Rectum (tissue), 1 donor: ENCODE measurements around the genes PXT1, STK38, RAB44 and FGD2.

DNA sequence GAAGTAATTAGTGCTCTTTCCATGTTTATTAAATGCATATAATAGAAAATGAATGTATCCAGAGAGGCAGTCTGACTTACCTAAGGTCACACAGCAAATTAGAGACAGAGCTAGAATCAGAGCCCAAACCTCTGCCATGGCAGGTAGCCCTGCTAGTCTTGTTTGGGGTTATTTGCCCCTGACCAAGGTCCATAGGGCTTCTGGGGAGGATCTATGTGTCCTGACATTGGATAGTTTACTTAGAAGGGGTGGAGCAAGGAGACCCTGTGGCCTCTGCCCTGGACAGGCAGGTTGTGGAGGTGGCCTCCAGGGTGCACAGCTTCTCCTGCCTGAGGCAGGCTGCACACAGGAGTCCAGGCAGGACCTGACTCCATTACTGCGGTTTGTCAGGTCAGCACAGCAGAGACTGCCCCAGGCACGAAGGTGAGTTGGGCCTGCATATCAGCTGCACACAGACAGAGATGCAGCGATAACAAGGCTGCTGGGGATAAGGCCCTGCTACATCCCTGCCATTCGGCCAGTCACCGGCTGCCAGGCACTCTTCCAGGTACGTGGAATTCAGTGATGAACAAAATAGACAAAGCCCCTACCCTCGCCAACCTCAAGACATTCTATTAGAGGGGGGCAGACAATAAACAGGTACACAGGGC, 8.2 kb upstream of the MAPK13 start:
- PRO-cap: no peak

DNA sequence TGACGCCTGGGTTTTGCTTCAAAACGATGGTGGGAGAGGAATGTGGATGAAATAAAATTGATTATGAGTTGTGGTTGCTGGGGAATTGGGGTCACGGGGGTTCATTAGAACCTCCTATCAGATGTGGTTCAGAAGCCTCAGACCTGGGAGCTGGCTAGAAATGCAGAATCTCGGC, 605 bp upstream of the MAPK13 start:
- PRO-cap: no peak

GRCh38 chr6:36442578-36443140, at the start of gene PXT1:
PXT1 (minus strand) TSS chr6:36442854.
- PRO-cap: bidirectional peak, plus-strand start at chr6:36443015, minus-strand start at chr6:36442854

DNA sequence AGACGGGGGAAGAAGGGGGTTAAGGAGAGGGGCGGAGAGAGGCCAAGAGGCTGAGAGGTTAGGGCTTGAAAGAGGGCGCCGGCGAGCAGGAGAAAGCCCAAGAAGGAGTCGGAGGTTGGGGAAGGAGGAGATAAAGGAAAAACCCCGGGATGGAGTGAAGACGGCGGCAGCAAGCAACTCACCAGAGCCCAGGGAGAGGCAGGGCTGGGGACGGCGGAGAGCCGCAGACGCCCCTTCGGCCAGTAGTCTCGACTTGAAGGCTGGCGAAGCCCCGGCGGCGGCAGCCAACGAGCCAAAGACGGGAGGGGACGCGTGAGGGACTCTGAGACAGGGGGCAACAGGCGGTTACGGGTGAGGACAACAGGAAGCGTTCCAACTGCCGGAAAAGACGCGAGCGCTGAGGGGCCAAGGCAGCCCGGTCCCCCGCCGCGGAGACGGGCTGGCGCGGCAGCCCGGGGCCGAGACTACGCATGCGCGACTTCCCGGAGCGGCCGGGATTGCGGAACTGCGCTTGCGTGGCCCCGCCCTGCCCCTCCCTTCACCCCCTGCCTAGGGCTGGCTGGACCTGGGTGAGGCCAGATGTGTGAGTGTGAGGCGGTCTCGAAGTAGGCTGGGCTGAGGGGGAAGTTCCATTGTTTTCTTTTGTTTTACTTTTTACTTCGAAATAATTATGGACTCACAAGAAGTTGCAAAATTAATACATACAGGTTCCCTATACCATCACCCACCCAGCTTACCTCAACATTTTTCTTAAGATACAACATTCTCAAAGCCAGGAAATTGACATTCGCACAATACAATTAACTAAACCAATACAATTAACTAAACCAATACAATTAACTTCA, at the start of gene STK38:
STK38 (minus strand) TSS at position 472 of the 845 bp plus-strand sequence.
- PRO-cap: bidirectional peak, plus-strand start at position 138 of the sequence, minus-strand start at position 74 of the sequence; bidirectional peak, plus-strand start at position 578 of the sequence, minus-strand start at position 434 of the sequence

- PRO-cap: bidirectional peak, plus-strand start at chr6:36580054, minus-strand start at chr6:36579962
Measured at GRCh38 chr6:36579616-36580410, 14.3 kb upstream of the SRSF3 start.

DNA sequence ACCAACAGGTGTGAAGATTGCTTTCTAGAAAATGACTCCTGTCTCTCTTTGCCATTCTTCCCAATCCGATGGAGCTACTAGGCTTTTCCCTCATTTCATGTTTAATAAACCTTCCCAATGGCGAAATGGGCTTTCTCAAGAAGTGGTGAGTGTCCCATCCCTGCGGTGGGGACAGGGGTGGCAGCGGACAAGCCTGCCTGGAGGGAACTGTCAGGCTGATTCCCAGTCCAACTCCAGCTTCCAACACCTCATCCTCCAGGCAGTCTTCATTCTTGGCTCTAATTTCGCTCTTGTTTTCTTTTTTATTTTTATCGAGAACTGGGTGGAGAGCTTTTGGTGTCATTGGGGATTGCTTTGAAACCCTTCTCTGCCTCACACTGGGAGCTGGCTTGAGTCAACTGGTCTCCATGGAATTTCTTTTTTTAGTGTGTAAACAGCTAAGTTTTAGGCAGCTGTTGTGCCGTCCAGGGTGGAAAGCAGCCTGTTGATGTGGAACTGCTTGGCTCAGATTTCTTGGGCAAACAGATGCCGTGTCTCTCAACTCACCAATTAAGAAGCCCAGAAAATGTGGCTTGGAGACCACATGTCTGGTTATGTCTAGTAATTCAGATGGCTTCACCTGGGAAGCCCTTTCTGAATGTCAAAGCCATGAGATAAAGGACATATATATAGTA, 30.8 kb downstream of the SRSF3 start:
- PRO-cap: no peak

DNA sequence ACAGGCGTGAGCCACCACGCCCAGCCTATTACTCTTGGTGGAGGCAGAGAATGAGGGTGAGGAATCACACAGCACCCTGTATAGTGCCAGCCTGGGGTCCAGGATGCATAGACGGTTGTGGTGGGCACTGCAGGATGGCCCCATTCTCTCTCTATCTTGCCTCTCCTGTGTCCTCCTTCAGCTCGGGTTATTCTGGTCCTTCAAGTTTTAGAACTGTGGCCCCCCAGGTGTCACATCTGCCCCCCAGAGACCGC, 13.9 kb upstream of the CDKN1A start:
- PRO-cap: no peak

DNA sequence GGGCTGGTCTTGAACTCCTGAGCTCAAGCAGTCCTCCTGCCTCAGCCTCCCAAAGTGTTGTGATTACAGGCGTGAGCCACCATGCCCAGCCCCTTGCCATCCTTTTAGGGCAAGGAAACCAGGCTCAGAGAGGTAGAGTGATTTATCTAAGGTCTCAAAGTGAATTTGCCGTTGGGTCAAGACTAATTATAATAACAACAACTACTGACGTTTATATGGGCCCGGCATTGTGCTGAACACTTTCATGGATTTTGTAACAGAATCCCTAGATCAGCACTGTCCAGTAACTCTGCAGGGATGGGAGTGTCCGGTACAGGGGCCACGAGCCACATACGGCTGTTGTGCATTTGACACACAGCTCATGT, 6.5 kb downstream of the CDKN1A start:
- PRO-cap: no peak

DNA sequence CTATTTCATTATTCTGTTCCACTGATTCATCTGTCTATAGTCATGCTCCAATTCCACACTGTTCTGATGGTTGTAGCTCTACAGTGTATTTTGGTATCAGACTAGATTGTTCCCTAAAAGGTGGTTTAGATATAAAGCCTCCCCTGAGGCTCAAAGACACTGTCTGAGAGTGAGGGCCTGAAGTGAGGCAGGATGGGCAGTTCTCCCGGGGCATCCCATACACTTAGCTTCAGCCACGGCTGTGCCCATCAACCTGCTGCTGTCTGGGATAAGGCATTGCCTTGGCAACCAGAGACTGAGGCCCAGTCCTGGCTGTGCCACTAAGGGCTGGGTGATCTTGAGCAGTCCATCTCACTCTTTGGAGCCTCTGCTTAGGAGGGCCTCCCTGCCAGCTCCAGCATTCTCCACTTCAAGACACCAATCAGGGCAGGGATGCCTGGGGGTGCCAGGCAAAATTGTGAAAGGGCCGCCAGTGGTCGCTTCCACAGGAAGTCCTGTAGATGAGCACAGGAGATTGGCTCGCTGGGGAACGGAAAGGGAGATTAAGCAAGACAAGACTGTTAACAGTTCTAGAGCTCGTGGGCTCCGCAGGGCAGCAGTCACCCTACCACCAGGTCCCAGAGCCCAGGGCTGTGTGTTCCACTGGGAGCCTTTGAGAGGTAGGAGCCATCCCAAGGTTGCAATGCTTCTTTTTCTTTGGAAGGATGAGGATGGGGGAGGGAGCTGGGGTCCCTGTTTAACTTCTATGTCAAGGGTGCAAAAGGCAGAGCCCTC, at the start of gene RAB44:
RAB44 (plus strand) TSS at position 570 of the 774 bp plus-strand sequence.
- PRO-cap: no peak

DNA sequence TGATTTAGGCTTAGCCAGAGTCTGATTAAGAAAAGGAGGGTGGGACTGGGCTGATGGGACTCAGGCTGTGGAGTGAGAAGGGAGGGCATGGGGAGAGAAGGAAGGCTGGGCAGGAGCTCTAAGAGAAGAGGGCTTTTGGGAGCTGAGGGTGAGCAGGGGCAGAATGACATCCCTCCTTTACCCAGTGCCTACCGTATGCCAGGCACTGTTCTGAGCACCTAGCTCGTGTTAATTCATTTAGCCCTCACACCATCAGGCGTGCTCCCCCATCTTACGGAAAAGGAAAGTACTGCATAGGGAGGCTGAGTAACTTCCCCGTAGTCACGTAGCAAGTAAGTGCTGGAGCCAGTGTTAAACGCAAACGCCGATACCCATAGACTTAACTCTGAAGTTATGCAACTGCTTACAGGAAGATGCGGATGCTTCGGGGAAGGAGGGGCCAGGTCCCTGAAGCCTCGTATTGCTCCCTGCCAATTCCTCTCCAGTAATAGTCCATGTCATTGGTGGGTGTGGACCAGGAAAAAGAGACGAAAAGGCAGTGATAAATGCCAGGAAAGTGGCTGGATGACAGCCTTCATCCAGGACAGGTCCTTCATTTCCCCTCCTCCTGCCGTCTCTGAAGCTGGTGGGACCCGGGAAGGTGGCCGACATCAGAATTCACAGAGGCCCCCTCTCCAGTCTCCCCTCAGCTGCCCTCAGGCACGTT, 37.5 kb downstream of the RAB44 start:
- PRO-cap: bidirectional peak, plus-strand start at position 551 of the sequence, minus-strand start at position 387 of the sequence

DNA sequence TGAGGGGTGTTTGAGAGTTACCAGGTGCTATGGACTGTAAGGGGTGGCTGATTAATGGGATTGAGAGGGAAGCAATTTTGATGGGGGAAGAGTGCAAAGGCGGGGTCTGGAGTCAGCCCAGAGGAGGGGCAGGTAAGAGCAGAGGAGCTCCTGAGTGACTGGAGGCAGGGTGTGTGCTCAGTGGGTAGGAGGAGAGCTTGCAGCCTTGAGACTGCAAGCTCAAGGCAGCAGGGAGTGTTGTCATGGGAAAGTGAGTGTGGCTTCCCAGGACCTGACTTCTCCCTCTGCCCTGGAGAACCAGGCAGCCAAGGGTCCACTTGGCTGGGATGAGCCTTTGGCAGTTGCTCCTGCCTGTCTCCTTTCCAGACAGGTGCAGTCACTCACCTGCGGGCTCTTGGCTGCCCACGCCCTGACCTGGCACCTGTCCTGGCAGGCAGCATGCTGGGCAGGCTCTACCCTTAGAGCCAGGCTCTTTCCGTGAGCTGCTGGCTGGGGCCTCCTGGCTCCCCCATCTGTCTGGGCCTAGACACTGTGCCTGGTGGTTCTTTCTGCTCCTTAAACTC, 54.3 kb downstream of the RAB44 start:
- PRO-cap: bidirectional peak, plus-strand start at position 375 of the sequence, minus-strand start at position 286 of the sequence

GRCh38 chr6:36768795-36769820, 70.1 kb downstream of the CPNE5 start:
- PRO-cap: no peak

DNA sequence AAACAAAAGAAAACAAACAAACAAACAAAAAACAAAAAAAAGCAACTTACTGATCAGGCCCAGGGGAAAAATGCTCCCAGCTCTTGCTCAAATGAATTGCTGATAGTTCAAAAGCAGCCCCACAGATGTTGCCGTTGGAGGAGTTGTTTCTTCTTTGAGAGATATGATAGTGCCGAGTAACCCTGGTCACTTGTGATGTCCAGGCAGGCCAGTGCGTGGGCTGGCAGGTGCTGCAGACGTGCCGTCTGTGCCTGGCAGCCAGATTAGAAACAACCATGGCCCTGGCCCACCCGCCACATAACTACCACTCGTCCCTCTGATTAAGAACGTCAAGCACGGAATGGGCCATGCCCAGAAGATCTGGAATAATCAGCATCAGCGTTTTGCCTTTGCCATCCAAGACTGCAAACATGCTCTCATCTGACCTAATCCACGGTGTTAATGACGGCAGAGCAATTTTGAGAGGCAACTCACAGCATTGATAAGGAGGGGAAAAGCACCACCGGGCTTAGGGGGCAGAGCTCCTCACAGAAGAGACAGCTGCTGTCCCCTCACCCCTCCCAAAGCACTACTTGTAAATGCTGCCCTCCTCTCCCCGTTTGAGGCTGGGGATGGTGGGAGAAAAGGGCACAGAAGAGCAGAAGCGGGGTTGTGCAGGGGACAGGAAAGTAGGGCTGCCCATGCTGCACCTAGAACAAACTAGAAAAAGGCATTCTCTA, 5.1 kb upstream of the CPNE5 start:
- PRO-cap: no peak

DNA sequence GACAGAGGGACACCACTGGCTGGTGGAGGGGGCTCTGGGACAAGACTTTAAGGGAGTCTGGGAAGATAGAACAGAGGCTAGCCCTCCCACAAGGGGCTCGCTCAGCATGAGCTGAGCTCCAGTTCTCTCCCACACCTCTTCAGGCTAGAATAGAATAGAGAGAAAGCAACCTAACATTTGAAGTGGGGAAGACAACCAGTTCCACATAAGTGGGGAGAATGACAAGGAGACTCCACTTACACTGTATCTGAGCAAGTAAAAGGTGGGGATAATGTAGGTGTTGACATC, 7.0 kb downstream of the PPIL1 start:
- PRO-cap: no peak

- PRO-cap: no peak
Measured at GRCh38 chr6:36944493-36944917, 10.0 kb upstream of the PI16 start.

DNA sequence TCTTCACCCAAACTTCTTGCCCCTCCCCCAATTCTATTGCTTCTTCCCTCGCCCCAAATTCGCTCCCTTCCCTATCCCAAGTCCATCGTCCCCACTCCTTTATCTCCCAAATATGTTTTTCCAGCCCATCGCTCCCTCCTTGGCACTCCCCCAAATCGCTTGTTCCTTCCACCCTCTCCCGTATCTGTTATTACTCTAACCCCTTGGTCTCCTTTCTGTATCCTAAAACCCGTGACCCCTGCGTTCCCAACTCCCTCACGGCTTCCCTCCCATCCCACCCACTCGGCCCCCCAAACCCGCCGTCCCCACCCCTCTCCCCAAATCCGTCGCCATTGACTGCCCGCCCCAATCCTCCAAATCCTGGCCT, 578 bp downstream of the MTCH1 start:
- PRO-cap: no peak

DNA sequence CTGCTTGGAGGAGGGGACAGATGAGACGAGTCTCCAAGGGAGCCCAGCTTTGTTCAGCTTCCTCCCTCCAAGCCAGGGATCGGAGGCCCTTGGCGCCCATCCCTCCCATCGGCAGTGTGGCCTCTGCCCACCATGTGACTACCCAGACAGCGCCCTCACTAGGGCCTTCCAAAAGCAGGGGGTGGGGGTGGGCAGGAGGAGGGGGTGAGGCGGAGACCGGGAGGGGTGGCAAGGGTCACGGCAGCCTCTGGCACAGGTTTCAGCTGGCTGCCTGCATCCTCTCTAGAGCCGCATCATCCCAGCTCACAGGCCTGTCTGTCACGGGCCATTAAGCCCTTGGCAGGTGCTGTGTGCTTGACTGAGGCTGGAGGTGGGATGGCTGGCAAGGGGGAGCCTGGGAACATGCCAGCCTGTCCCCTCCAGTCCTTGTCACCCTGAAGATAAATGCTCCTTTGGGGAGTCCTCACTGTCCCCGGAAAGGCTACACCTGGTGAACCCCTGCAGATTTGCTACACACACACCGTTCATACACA, 6.3 kb upstream of the FGD2 start:
- PRO-cap: no peak

GRCh38 chr6:37005242-37005970, at the start of gene FGD2:
FGD2 (plus strand) TSS chr6:37005655.
- PRO-cap: unidirectional peak, plus-strand start at chr6:37005660

- PRO-cap: no peak
Measured at GRCh38 chr6:37022073-37022505, 16.6 kb downstream of the FGD2 start.

- PRO-cap: no peak
Measured at GRCh38 chr6:37044613-37044967, 39.1 kb downstream of the FGD2 start.